Choroid plexus epithelial cell (primary cell): ENCODE results near the genes SREBF2 and SEPTIN3.

GRCh38 chr22:41833057-41833393, at the start of gene SREBF2:
Gene SREBF2, plus strand, starts transcription at chr22:41833105.
- RRBS: 2% methylated on average over 17 of the region's 42 CpGs

GRCh38 chr22:41862106-41862580, 29.2 kb downstream of the SREBF2 start:
- RRBS: no CpG with 5 or more reads among the region's 6 CpGs

GRCh38 chr22:41866543-41867390, 33.9 kb downstream of the SREBF2 start:
- RRBS: no CpG with 5 or more reads among the region's 12 CpGs

- RRBS: no CpG with 5 or more reads among the region's 4 CpGs
Measured at GRCh38 chr22:41882767-41883415, 32.0 kb downstream of the SHISA8 start.

GRCh38 chr22:41910446-41910965, 4.4 kb downstream of the SHISA8 start:
- RRBS: 1% methylated on average over 28 of the region's 57 CpGs

DNA sequence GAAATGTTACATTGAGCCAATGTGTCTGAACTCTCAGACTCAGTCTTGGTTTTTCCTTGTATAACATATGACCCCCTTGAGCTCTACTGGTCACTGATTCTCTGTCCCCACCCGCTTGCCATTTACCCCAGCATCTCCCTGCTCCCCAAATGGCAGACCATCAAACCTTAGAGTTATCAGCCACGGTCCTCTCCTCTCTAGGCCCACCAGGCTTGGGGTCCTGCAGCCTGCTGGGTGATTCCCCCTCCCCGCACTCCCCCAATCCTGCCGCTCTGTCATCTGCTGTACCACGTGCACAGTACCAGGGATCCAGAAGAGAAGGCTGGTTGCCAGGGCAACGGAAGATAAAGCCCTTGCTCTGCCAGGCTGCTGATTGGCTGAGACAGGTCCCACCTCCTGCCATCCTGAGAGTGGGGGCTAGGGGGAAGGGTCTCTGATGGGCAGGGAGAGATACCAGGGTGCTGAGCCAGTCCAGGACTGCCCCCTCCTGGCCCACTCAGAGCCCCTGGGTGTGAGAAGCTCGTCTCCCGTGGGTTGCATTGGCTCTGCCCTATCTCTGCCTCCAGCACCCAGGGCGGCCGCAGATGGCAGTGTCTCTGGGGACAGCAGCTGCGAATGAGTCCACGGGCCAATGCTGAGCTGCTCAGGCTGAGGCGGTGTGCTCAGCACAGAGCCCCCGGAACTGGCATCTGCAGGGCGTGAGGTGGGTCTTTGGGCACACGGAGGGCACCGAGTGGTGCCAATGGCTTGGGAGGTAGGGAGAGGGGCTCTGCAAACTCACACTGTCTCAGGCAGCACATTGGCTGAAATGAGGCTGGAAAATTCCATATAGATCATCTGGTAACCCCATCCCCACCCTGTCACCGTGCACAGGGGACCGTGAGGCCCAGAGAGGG, 5.0 kb upstream of the CENPM start:
- RRBS: no CpG with 5 or more reads among the region's 19 CpGs

DNA sequence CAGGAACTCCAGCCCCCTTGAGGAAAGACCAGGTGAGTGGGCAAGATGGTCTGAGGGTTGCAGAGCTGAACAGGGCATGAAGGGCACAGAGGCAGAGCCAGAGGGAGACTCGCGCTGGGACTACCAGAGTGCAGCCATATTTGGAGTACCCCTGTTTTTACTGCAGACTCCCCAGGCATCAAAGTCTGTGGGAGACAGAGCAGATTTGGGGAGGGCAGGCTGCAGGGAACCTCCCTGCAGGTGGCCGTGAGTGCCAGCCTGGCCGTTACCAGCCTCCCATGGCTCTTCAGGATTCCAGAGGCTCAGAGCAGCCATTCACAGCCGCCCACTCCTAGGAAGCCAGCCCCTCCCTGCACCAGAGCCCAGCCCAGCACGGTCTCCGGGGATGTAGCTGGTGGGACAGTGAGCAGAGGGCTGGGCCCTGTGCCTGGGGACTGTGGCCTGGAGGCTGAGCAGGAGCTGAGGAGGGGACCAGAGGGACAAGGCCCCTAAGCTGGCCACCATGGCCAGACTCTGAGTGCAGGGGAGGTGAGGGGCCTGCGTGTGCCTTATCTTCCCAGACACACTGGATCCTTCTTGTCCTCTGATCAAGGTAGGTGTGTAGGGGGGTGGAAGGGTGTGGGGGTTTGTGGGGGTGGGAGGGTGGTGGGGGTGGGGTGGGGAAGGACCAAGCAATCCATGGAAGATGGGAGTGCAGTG, at the start of gene SEPTIN3:
Gene SEPTIN3 (plus strand): TSS at position 358 of the 699 bp plus-strand sequence.
- RRBS: no CpG with 5 or more reads among the region's 8 CpGs

GRCh38 chr22:42067417-42067916, 3.1 kb downstream of the NAGA start:
- RRBS: no CpG with 5 or more reads among the region's 14 CpGs

GRCh38 chr22:42071107-42071443, 463 bp upstream of the NAGA start:
- RRBS: no CpG with 5 or more reads among the region's 10 CpGs

DNA sequence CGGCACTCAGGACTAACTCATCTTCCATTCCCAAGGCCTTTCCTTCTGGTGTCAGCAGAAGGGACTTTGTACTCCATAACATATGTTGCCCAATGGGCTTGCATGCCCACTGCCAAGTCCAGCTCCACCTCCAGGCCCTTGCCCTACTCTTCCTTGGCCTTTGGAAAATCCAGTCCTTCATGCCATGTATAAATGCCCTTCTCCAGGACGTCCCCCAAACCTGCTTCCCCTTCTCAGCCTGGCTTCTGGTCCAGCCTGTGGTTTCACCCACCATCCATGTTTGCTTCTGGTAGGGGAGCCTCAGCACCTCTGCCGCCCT, 377 bp downstream of the CYP2D6 start:
- RRBS: no CpG with 5 or more reads among the region's 3 CpGs

DNA sequence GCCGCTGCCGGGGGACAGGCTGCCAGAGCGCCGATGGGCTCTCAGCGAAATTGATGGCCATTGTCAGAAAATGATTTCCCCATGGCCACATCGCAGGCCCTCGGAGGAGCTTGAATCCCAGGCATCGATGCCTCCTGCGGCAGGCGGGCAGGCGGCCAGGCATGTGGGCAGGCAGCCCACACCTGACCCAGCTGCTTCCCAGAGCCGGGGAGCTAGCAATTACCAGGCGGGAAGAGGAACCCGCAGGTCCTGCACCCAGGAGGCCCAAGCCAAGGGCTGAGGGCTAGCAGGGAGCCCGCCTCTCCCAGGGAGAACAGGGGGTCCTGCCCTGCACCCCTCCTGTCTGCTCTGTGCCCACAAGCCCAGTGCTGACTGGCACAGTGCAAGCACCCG, 43.9 kb upstream of the TCF20 start:
- RRBS: 12% methylated on average over 2 of the region's 16 CpGs

GRCh38 chr22:42316100-42316395, 45.6 kb upstream of the TCF20 start:
- RRBS: no CpG with 5 or more reads among the region's 2 CpGs

- RRBS: no CpG with 5 or more reads among the region's 16 CpGs
Measured at GRCh38 chr22:42316962-42317461, 46.6 kb upstream of the TCF20 start.

- RRBS: no CpG with 5 or more reads among the region's 21 CpGs
Measured at GRCh38 chr22:42317989-42318757, 47.7 kb upstream of the TCF20 start.

DNA sequence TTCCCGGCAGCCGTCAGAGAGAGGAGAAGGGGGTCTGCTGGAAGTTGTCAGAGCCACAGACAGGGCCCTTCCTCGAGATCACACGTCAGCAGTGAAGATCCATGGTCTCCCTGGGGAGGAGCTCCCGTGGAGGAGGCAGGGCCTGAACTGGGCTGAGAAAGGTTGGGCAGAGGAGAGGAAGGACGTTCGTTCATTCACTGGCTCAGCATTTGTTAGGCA, 51.8 kb upstream of the TCF20 start:
- RRBS: no CpG with 5 or more reads among the region's 7 CpGs

DNA sequence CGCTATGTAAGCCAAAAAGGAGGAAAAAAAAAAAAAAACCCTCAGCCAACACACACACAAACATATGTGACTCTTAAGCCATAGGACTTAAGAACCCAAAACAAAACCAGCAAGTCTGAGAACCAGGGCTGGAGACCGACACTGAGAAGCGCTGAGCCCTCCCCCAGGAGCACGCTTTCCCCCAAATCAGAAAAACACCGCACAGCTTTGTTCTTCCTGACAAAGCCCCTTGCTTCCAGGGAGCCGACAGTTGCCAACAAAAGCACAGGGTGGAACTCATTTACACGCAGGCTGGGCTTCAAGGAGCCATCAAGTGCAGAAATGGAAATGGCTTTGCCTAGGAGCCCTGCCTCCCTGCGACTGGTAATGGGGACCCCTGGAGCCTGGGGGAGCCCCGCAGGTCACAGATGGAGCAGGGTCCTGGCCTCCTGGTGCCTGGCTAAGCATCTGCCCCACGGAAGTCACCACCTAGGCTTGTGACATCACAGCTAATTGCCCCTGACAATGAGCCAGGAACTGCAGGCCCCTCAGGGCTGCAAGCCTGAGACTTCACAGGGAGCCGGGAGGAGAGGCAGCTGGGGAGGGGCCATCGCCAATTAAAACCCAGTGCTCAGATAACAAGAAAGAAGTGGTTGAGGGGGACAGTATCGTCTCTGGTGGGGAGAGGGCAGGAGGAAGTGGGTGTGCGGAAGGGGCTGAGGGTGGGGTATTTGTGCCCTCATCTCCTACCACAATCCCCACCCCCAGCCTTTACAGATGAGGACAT, 66.9 kb downstream of the NFAM1 start:
- RRBS: no CpG with 5 or more reads among the region's 14 CpGs

- RRBS: no CpG with 5 or more reads among the region's 35 CpGs
Measured at GRCh38 chr22:42443904-42445131, 12.1 kb upstream of the NFAM1 start.

- RRBS: no CpG with 5 or more reads among the region's 24 CpGs
Measured at GRCh38 chr22:42571675-42572275, 18.0 kb downstream of the SERHL2 start.

GRCh38 chr22:42581391-42581835, 27.7 kb downstream of the SERHL2 start:
- RRBS: no CpG with 5 or more reads among the region's 22 CpGs

- RRBS: 83% methylated on average over 2 of the region's 16 CpGs
Measured at GRCh38 chr22:42623328-42623660, 8.6 kb upstream of the POLDIP3 start.